ENCODE measurements around a stretch of chr18.

DNA sequence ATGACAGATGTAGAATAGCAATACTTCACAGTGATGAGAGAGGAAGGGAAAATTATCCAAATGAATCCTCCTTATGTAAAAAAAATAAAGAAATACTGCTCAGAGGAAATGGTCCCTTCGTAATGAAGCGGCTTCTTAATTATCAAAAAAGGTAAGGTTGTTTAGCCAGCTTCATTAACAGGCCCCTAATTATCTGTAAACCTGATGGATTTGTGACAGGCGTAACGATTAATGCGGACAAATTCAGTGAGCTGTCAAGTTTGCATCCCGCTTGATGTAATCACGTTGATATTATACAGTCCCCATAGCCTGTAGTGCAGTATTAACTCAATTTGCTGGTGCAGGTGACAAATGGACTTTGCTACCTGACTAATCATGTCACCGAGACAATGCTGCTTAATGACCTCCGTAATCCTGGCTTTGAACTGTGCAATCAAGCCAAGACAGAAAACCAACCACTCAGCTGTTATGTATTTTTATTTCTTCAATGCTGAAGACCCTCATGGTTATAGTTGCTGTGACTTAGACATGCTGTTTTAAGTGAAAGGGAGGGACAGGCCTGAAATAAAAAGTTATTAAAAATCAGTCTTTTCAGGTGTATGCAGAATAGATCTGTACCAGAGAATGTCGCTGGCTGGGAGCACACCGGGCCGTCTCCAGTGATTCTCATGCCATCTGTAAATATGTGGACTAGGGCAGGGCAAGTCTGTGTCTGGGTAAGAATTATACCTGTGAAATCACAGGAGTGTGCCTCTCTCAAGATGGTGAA lies 4.2 kb downstream of the TSHZ1 start:
- RAMPAGE, long total RNA = no peak
- RRBS, 2 experiments = no CpG with 5 or more reads among the region's 12 CpGs
CAGE:
- cytosol, long polyA minus RNA = no peak
- cytosol, long polyA plus RNA = no peak
- long polyA plus RNA = no peak
- nucleolus, long total RNA = no peak
- nucleus, long polyA plus RNA = no peak
- nucleus, long total RNA = no peak

DNA sequence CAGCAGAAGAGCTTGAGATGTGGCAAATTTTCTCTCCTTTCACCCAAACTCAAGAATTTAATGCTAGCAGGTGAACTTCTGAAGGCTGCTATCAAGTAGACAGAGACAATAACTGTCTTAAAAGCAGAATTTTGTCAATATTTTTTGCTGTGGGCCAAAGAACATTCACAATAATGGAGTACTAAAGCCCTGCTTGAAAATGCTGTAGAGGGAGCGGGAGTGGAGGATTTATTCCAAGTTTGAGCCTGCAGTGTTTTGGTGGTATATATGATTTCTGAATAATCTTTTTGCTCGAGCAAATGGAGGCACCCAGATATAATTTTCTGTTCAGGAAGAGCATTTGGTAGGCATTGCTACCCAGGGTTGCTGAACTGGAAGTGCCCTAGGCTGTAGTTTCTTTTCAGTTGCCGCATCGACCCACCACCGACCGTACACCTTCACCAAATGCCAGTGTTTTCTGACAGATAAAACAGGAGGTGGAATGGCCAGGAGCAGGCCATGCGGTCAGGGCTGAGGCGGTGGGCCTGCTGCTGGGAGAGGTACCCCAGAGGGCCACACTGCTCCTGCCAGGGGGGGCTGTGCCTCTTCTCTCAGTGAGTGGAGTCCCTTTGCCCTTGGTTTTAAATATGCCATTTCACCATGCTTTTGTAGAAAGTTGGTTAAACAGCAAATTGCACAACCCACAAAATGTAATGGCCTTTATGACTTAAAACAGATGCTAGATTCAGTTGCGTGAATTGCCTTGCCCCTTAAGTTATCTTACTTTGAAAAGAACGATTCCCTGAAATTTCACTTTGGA lies 36.4 kb downstream of the TSHZ1 start:
- RAMPAGE, long total RNA = no peak
- RRBS, 2 experiments = no CpG with 5 or more reads among the region's 10 CpGs
CAGE:
- cytosol, long polyA minus RNA = no peak
- cytosol, long polyA plus RNA = no peak
- long polyA plus RNA = no peak
- nucleolus, long total RNA = no peak
- nucleus, long polyA plus RNA = no peak
- nucleus, long total RNA = no peak

GRCh38 chr18:75638281-75639305 lies 211.1 kb upstream of the SMIM21 start:
- RAMPAGE, long total RNA = no peak
- RRBS, 2 experiments = no CpG with 5 or more reads among the region's 35 CpGs
CAGE:
- cytosol, long polyA minus RNA = no peak
- cytosol, long polyA plus RNA = no peak
- long polyA plus RNA = no peak
- nucleolus, long total RNA = no peak
- nucleus, long polyA plus RNA = no peak
- nucleus, long total RNA = no peak

DNA sequence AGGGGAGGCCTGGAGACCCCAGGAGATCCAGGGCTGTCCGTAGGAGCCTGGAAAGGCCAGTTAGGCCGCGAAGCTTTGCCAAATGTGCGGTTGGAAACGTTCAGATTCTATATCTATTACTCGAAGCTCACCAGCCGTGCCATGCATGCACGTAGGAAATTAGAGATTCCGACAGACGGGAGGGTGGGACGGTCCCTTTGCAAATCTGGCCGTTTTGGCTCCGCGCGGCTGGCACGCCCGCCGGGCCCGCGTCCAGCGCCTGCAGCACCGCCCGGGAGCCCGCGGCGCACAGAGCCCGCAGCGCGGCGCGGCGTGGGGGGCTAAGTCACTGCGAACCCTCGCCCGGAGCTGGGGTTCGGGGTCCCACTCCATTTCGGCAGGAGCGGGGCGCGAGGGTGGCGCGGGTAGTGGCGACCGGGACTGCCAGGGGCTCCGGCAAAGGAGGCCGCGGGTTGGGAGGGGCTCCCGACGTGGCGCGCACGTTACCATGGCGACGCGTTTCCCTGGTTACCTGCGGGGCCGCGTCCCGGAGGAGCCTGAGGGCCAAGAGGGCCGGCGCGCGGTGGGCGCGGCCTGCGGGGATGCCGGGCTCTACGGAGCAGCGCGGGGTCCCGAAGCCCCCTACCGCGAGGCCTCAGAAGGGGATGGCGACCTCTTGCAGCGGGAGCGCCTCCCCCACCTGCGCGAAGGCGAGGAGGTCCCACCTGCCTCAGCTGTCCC lies 488.7 kb upstream of the SMIM21 start:
- RAMPAGE, long total RNA = no peak
- RRBS, 2 experiments = 29 to 73% methylated on average over 31 of the region's 79 CpGs
CAGE:
- cytosol, long polyA minus RNA = no peak
- cytosol, long polyA plus RNA = no peak
- long polyA plus RNA = no peak
- nucleolus, long total RNA = no peak
- nucleus, long polyA plus RNA = no peak
- nucleus, long total RNA = no peak

DNA sequence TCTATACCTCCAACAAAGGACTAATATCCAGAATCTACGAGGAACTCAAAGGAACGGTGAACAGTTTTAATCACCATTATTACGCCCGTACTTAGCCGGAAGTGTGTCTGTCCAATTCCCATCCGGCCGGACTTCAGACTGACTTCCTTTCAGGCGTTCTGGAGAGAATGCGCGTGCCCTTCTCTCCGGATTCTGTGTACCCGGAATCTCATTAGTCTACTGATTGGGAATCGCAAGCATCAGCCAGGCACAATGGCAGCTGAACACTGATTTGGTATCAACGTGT lies 239.9 kb downstream of the ZNF516 start:
- RAMPAGE, long total RNA = no peak
- RRBS, 2 experiments = 48 to 79% methylated on average over 4 to 5 of the region's 14 CpGs
CAGE:
- cytosol, long polyA minus RNA = no peak
- cytosol, long polyA plus RNA = no peak
- long polyA plus RNA = no peak
- nucleolus, long total RNA = no peak
- nucleus, long polyA plus RNA = no peak
- nucleus, long total RNA = no peak

GRCh38 chr18:76371333-76372196 lies 123.5 kb downstream of the ZNF516 start:
- RAMPAGE, long total RNA = no peak
- RRBS, 2 experiments = 92 to 96% methylated on average over 9 to 15 of the region's 40 CpGs
CAGE:
- cytosol, long polyA minus RNA = no peak
- cytosol, long polyA plus RNA = no peak
- long polyA plus RNA = no peak
- nucleolus, long total RNA = no peak
- nucleus, long polyA plus RNA = no peak
- nucleus, long total RNA = no peak

GRCh38 chr18:76483096-76484135 lies 11.6 kb downstream of the ZNF516 start:
- RAMPAGE, long total RNA = no peak
- RRBS, 2 experiments = no CpG with 5 or more reads among the region's 25 CpGs
CAGE:
- cytosol, long polyA minus RNA = no peak
- cytosol, long polyA plus RNA = no peak
- long polyA plus RNA = no peak
- nucleolus, long total RNA = no peak
- nucleus, long polyA plus RNA = no peak
- nucleus, long total RNA = no peak

DNA sequence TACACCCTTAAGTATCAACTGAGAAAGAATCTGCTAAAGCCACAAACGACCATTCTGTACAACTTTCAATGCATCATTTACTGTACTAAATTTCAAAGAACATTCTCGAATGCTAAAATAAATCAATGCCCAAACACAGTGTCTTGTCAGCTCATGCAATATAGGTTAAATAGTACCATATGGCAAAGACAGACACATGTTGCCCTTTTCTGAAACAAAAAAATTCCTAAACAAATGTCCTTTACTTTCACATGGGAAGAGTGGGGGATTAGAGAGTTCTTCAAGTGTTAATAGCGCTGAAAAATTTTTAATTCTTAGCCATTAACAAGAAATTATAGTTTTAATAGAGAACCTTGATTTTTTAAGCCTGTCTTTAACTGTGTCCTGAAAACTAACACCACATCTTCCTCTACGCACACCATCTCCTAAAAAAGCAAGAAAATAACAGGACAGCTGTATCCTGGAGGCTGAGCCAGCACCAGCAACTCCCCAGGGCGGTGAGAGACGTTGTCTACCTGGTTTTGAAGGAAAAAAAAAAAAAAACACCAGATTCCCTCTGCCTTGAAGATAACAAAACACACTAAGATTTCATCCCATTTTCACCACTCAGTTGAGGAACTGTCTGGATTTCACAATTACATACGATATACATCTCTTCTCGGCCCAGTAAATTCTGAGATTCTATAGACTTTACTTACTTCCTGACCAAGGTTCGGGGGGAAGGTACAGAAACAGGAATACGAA lies 8.7 kb downstream of the ZNF516 start:
- RAMPAGE, long total RNA = no peak
- RRBS, 2 experiments = no CpG with 5 or more reads among the region's 10 CpGs
CAGE:
- cytosol, long polyA minus RNA = no peak
- cytosol, long polyA plus RNA = no peak
- long polyA plus RNA = no peak
- nucleolus, long total RNA = no peak
- nucleus, long polyA plus RNA = no peak
- nucleus, long total RNA = no peak

GRCh38 chr18:76492260-76492617 lies 2.8 kb downstream of the ZNF516 start:
- RAMPAGE, long total RNA = no peak
- RRBS, 2 experiments = no CpG with 5 or more reads among the region's 27 CpGs
CAGE:
- cytosol, long polyA minus RNA = no peak
- cytosol, long polyA plus RNA = no peak
- long polyA plus RNA = no peak
- nucleolus, long total RNA = no peak
- nucleus, long polyA plus RNA = no peak
- nucleus, long total RNA = no peak

GRCh38 chr18:76495422-76496031 lies 485 bp upstream of the ZNF516 start:
- RAMPAGE, long total RNA = no peak
- RRBS, 2 experiments = under 1 to 9% methylated on average over 13 of the region's 36 CpGs
CAGE:
- cytosol, long polyA minus RNA = start-site peak on the plus strand at chr18:76495521-76495527, 25 reads
- cytosol, long polyA plus RNA = no peak
- long polyA plus RNA = no peak
- nucleolus, long total RNA = no peak
- nucleus, long polyA plus RNA = no peak
- nucleus, long total RNA = no peak

- RAMPAGE, long total RNA = no peak
- RRBS, 2 experiments = 34 to 47% methylated on average over 11 to 14 of the region's 38 CpGs
CAGE:
- cytosol, long polyA minus RNA = no peak
- cytosol, long polyA plus RNA = no peak
- long polyA plus RNA = no peak
- nucleolus, long total RNA = no peak
- nucleus, long polyA plus RNA = no peak
- nucleus, long total RNA = no peak
Measured at GRCh38 chr18:76787212-76787781, 35.1 kb upstream of the ZNF236 start.

DNA sequence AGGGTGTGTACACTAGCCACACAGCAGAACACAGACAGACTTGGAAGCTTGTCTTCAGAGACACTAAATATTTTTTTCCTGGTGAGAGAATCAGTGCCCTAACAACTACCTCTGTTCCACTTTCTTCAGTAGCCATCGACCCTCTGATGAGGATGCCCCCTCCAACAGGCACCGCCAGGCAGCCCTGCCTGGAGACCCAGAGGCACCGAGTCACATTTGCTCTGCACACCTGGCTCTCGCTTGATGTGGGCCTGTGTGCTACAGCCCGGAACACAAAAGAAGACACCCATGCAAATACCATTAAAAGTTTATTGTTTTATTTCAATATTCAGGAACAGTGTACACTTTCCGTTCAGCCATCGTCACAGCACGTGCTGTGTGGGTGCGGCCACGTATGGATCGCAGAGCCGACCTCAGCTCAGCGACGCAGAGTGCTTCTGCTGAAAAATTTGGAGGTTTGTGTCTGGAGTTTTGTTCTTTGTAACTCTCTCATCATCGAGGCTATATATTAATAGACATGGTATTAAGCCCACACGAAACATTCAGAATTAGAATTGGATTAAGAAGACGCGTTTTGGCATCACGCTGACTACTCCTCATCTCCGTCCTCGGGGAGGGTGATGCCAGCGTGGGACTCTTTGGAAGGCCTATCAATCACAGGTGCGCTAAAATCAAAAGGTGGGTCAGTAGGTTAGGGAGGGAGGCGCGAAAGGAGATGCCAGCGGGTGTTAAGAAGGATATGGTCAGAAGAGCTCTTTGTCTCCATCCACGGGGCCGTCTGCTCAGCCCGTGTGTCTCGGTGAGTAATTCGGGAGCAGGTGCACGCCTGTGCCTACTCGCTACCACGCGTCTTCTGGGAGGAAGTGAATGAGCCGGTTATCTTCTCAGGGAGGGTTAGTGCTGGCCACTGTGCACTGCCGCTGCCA lies 153.8 kb downstream of the MBP start:
- RAMPAGE, long total RNA = no peak
- RRBS, 2 experiments = 80 to 98% methylated on average over 2 of the region's 37 CpGs
CAGE:
- cytosol, long polyA minus RNA = no peak
- cytosol, long polyA plus RNA = no peak
- long polyA plus RNA = no peak
- nucleolus, long total RNA = no peak
- nucleus, long polyA plus RNA = no peak
- nucleus, long total RNA = no peak

GRCh38 chr18:77057142-77057434 lies 75.5 kb downstream of the MBP start:
- RAMPAGE, long total RNA = no peak
- RRBS, 2 experiments = no CpG with 5 or more reads among the region's 4 CpGs
CAGE:
- cytosol, long polyA minus RNA = no peak
- cytosol, long polyA plus RNA = no peak
- long polyA plus RNA = no peak
- nucleolus, long total RNA = no peak
- nucleus, long polyA plus RNA = no peak
- nucleus, long total RNA = no peak

- RAMPAGE, long total RNA = no peak
- RRBS, 2 experiments = no CpG with 5 or more reads among the region's 14 CpGs
CAGE:
- cytosol, long polyA minus RNA = no peak
- cytosol, long polyA plus RNA = no peak
- long polyA plus RNA = no peak
- nucleolus, long total RNA = no peak
- nucleus, long polyA plus RNA = no peak
- nucleus, long total RNA = no peak
Measured at GRCh38 chr18:77060666-77061829, 71.5 kb downstream of the MBP start.

DNA sequence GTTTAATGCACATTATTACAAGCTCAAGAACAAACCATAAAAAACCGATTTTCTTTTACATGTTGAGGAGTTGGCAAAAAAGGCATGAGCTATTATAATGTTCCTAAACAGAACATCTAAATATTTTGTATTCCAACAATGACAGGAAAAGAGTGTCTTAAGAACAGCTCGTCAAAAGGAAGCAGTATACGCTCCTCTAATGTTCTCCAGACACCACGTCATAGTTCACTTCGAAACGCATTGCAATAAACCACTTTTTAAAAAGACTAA lies 46.0 kb downstream of the MBP start:
- RAMPAGE, long total RNA = no peak
- RRBS, 2 experiments = no CpG with 5 or more reads among the region's 6 CpGs
CAGE:
- cytosol, long polyA minus RNA = no peak
- cytosol, long polyA plus RNA = no peak
- long polyA plus RNA = no peak
- nucleolus, long total RNA = no peak
- nucleus, long polyA plus RNA = no peak
- nucleus, long total RNA = no peak

DNA sequence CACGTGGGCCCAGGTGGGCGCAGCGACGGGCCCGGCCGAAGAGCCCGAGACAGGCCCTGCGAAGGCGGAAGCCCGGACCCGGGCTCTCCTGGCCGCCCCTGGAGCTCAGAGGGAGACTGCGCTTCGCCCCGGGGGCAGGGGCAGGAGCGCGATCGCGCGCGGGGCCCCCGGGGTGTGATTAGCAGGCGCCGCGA lies 822 bp downstream of the MBP start:
- RAMPAGE, long total RNA = no peak
- RRBS, 2 experiments = 2% methylated on average over 21 to 22 of the region's 25 CpGs
CAGE:
- cytosol, long polyA minus RNA = no peak
- cytosol, long polyA plus RNA = no peak
- long polyA plus RNA = no peak
- nucleolus, long total RNA = no peak
- nucleus, long polyA plus RNA = no peak
- nucleus, long total RNA = no peak

DNA sequence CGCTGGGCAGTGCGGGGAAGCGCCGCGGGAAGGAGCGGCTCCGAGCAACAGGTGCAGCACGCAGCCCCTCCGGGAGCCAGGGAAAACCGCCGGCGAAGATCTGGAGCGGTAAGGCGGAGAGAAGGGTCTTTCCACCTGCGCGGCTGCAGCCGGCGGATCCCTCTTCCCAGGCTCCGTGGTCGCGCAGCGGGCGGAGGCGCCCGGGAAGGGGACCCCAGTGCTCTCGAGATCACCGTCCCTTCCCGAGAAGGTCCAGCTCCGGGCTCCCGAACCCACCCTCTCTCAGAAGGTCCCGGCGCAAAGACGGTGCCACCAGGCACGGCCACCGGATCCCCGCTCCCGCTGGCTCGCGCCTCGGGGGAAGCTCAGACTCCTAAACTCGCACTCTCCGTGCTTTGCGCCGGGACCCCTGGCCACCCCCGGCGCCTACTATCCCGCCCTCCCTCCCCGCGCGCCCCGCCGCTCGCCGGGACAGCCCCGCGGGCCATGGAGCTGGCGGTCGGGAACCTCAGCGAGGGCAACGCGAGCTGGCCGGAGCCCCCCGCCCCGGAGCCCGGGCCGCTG lies 497 bp downstream of the GALR1 start:
- RAMPAGE, long total RNA = no peak
- RRBS, 2 experiments = 18 to 71% methylated on average over 44 to 47 of the region's 66 CpGs
CAGE:
- cytosol, long polyA minus RNA = no peak
- cytosol, long polyA plus RNA = no peak
- long polyA plus RNA = no peak
- nucleolus, long total RNA = no peak
- nucleus, long polyA plus RNA = no peak
- nucleus, long total RNA = no peak

DNA sequence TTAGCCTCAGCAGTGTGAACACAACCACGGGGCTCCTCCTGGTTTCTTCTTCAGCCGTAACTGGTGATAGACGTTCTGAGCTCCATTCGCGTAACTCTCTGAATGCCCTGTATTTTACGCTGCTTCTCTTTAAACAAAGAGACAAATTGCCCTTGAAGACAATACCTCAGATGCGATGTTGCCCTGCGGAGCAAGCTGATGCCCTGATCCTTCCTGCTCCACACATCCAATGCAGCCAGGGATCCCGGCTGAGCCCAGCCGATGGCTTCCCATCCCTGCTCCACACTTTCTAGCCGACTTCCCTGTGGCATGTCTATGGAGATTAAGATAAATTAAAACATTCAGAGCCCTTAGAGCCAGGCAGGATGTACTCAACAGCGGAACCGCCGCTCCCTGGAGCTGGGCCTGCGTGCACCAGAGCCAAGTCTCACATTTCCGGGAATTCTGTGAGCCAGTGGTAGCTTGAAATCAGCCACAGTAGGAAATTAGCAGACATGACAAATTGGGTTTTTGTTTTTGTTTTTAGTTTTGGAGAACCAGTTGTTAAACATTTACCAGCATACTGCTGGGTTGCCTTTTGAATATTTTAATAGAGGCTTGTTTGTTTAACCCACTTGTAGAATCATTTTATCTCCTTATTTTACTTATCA lies 620.5 kb downstream of the GALR1 start:
- RAMPAGE, long total RNA = no peak
- RRBS, 2 experiments = no CpG with 5 or more reads among the region's 16 CpGs
CAGE:
- cytosol, long polyA minus RNA = no peak
- cytosol, long polyA plus RNA = no peak
- long polyA plus RNA = no peak
- nucleolus, long total RNA = no peak
- nucleus, long polyA plus RNA = no peak
- nucleus, long total RNA = no peak

DNA sequence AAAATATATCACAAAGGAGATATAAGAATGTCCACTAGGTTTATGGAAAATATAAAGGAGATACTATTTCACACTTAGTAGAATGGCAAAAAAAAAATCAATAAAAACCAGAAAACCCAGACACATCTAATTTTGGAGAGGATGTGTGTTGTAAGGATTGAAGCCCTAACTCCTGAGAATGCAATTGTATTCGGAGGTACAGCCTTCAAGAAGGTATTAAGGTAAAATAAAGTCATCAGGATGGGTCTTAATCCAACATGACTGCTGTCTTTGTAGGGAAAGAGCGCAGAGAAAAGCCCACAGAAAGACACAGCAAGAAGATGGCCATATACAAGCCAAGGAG lies 713.2 kb upstream of the SALL3 start:
- RAMPAGE, long total RNA = no peak
- RRBS, 2 experiments = no CpG with 5 or more reads among the region's 2 CpGs
CAGE:
- cytosol, long polyA minus RNA = no peak
- cytosol, long polyA plus RNA = no peak
- long polyA plus RNA = no peak
- nucleolus, long total RNA = no peak
- nucleus, long polyA plus RNA = no peak
- nucleus, long total RNA = no peak

DNA sequence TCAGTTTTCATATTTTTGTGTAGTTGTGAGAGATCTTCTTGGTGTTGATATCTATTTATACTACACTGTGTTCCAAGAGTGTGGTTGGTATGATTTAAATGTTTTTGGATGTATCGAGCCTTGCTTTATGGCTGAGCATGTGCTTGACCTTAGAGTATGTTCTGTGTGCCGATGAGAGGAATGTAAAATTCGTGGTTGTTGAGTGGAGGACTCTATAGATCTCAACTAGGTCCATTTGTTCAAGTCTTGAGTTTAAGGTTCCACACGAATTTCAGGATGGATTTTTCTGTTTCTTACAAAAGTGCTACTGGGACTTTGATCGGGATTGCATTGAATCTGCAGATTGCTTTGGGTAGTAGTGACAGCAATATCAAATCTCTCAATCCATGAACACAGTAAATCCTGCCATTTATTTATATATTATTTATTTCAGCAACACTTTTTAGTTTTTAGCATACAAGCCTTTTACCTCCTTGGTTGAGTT lies 698.7 kb upstream of the SALL3 start:
- RAMPAGE, long total RNA = no peak
- RRBS, 2 experiments = no CpG with 5 or more reads among the region's 5 CpGs
CAGE:
- cytosol, long polyA minus RNA = no peak
- cytosol, long polyA plus RNA = no peak
- long polyA plus RNA = no peak
- nucleolus, long total RNA = no peak
- nucleus, long polyA plus RNA = no peak
- nucleus, long total RNA = no peak